Peripheral blood mononuclear cell (primary cell): ENCODE measurements around the genes SHFL, ILF3 and DNM2.

DNA sequence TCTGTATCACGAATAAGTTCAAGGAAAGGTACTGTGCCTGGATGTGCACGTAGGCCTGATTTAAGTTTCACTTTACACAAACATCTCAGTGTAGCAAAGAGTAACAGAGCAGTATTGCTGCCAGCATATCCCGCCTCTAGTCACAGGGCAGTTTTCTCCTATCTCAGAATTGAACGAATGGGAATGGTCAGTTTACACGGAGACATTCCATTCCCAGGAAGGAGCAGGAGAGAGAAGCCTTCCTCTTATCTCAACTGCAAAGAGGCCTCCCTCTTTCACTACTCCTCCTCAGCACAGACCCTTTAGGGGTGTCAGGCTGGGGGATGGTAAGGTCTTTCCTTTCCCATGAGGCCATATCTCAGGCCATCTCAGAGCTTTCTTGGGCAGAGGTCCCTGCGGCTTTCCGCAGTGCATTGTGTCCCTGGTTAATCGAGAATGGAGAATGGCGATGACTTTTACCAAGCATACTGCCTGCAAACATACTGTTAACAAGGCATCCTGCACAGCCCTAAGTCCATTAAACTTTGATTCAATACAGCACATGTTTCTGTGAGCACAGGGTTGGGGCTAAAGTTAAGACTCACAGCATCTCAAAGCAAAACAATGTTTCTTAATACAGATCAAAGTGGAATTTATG is 21.2 kb upstream of the ZNF846 start:
- PRO-cap, 8 experiments, result no peak in any of the 8 experiments

DNA sequence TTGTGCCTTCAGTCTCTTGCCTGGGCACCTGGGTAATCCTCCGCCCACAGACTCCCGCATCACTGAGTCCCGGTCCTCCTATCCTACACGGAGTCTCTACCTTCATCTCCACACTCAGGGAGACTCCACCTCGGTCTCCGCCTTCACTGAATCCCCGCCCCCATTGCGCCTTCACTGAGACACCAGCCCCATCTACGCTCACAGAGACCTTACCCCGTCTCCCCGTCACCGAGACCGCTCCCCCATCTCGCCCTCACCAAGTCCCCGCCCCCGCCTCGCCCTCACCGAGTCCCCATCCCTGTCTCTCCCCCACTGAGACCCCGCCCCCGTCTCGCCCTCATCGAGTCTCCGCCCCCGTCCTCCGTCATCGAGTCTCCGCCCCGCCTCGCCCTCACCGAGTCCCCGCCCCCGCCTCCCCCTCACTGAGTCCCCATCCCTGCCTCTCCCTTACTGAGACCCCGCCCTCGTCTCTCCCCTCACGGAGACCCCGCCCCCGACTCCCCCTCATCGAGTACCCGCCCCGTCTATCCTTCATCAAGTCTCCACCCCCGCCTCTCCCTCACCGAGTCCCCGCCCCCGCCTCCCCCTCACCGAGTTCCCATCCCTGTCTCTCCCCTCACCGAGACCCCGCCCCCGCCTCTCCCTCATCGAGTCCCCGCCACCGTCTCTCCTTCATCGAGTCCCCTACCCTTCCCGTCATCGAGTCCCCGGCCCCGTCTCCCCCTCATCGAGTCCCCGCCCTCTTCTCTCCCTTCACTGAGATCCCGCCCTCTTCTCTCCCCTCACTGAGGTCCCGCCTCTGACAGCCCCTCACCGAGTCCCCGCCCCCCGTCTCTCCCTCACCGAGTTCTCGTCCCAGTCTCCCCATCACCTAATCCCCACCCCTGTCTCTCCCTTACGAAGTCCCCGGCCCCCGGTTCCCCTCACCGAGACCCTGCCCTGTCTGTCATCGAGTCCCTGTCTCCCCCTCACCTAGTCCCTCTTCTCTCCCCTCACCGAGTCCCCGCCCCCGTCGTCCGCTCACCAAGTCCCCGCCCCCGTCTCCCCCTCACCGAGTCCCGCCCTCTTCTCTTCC is 23.3 kb upstream of the ZNF846 start:
- PRO-cap, 8 experiments, result peak in 8 of 8 experiments; most common plus-strand start position 425 of the sequence (in 1); most common minus-strand start position 194 of the sequence (in 8)

- PRO-cap, 8 experiments, result no peak in any of the 8 experiments
Measured at GRCh38 chr19:9816452-9817022, 2.3 kb downstream of the FBXL12 start.

- PRO-cap, 8 experiments, result peak in 8 of 8 experiments; most common plus-strand start chr19:10086330 (in 3); most common minus-strand start chr19:10086186 (in 8)
Measured at GRCh38 chr19:10085901-10086532, at the start of gene SHFL. SHFL (plus strand) TSS chr19:10086317.

- PRO-cap, 8 experiments, result no peak in any of the 8 experiments
Measured at GRCh38 chr19:10114959-10115645, 3.6 kb downstream of the P2RY11 start.

GRCh38 chr19:10115646-10116219 is 4.0 kb downstream of the EIF3G start:
- PRO-cap, 8 experiments, result peak in 2 of 8 experiments; most common plus-strand start chr19:10115945 (in 1); most common minus-strand start chr19:10116064 (in 1)

GRCh38 chr19:10116220-10116433 is 3.6 kb downstream of the EIF3G start:
- PRO-cap, 8 experiments, result peak in 2 of 8 experiments; most common plus-strand start chr19:10116311 (in 2)

DNA sequence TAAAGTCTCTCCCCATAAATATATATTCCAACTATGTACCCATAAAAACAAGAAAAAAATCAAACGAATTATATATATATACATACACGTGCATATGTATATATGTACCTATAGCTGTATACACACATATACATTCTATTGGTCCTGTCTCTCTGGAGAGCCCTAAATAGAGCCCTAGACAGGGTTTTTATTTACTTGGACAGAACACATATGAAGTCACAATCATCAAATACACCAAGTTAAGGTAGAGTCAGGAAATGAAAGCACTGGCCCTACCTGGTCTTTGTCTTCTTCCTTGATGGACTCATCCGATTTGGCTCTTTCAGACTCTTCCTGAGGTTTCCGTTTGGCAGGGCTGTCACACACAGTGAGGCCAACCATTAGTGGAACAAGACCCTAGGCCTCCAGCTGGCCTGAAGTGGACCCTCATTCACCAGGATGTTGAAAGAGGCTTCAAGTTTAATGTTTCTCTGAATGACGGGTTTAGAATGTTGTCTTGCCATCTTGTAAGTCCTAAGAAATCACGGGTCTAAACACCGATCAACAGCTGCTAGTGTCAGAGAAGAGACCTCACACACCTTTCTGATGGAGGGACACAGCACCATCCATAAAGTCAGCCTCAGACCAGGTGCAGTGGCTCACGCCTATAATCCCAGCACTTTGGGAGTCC is 19.4 kb downstream of the DNMT1 start:
- PRO-cap, 8 experiments, result no peak in any of the 8 experiments

DNA sequence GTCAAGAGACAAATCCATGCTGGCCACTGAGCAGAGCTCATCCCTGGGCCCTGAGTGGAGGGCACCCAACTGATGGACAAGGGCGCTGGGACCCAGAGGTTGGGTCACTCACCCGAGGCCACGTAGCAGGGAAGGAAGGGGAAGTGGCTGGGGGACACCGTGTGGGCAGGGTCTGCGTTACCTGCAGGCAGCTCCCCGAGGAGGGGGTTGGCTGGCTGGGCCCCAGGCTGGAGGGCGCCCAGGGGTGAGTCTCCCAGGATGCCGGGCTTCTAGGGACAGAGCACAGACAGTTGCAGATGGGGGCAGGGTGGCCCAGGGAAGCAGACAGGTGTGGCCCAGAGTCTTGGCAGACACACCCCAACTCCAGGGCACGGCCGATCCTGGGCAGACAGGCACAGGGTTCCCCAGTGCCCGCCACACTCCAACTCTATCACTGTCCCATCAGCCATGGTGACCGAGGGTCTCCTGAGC is 5.6 kb upstream of the FDX2 start:
- PRO-cap, 8 experiments, result peak in 2 of 8 experiments; most common minus-strand start position 426 of the sequence (in 2)

DNA sequence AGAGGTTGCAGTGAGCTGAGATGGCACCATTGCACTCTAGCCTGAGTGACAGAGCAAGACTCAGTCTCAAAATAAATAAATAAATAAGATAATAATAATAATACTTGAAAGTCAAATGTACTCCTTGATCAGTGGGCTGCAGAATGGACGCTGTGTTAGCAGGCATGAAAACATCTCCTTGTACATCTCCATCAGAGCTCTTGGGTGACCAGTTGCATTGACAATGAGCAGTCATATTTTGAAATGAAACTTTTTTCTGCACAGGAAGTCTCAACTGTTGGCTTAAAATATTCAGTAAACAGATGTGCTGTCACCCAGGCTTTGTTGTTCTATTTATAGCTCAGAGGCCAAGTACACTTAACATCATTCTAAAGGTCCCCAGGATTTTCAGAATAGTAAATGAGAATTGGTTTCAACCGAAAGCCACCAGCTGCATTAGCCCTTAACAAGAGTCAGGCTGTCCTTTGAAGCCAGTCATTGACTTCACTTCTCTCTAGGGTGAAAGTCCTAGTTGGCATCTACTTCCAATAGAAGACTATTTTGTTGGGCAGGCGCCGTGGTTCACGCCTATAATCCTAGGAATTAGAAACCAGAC is 8.1 kb upstream of the PDE4A start:
- PRO-cap, 8 experiments, result no peak in any of the 8 experiments

- PRO-cap, 8 experiments, result no peak in any of the 8 experiments
Measured at GRCh38 chr19:10418875-10419200, 1.5 kb upstream of the PDE4A start.

- PRO-cap, 8 experiments, result no peak in any of the 8 experiments
Measured at GRCh38 chr19:10450418-10451406, 30.4 kb downstream of the PDE4A start.

DNA sequence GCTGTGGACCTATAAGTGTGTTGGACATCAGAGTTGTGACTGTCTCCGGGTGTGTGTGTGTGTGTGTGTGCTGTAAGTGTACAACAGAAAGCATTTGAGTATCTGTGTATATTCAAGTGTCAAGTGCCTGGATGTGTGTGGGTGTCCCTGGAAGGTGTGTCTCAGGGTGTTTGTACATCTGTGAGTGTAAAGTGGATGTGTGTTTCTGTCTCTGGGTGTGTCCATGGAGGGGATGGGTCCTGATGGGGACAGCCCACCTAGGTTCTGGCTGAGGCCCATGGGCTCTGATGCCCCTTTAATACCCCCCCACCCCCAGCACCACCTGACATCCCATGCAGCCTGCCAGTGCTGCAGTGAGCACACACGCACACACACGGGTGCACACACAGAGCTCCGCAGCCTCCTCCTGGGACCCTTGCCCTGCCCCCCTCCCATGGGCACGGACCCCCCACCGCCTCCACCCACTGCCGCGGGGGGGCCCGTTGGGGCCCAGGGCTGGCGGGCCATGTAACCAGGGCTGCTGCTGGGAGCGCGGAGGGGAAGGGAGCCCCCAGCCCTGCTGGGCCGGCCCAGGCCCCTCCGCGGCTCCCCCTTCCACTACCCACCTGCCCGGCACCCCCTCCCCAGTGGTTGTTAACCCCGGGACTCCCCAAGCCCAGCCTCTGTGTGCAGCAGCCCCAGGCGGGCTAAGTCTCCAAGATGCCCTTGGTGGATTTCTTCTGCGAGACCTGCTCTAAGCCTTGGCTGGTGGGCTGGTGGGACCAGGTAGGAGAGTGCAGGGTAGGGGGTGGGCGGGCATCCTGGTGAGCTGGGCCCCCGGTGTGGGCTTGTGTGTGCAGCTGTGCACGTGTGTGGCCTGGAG is 32.5 kb downstream of the PDE4A start:
- PRO-cap, 8 experiments, result no peak in any of the 8 experiments

GRCh38 chr19:10553727-10554884 is 10.4 kb downstream of the ATG4D start:
- PRO-cap, 8 experiments, result peak in 5 of 8 experiments; most common plus-strand start chr19:10554120 (in 1); most common minus-strand start chr19:10554079 (in 4)

DNA sequence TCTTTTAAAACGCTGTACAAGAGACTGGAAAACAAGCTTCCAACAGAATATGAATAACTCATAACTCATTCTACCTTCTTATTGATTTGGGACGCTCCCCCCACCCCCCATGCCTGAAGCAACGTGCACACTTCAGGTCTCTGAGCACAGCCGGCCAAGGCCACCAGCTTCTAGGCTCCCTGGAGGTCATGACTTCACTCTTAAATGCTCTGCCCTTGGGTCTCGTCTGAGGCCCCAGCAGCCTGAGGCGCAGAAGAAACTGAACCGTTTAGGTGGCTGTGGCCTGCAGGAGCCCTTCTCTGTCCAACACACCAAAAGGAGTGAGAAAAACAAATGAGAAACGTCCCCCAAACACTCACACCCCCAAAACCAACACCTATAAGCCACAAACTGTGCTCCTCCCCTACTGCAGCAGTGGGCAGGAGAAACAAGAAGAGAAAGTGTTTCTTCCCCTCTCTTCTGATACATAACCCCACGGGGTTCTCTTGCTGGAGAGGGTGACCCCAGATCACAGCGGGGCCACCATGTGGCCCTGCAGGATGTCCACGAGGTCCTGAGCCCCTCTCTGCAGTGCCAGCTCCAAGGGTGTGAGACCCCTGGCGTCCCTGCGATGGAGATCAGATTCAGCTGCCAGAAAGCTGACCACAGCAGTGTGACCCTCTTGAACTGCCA is 876 bp upstream of the KRI1 start:
- PRO-cap, 8 experiments, result peak in 8 of 8 experiments; most common plus-strand start position 467 of the sequence (in 7); most common minus-strand start position 322 of the sequence (in 7)

GRCh38 chr19:10654210-10654517 is at the start of gene ILF3:
ILF3 (plus strand) TSS chr19:10654346.
- PRO-cap, 8 experiments, result peak in 8 of 8 experiments; most common plus-strand start chr19:10654370 (in 7); most common minus-strand start chr19:10654309 (in 2)

GRCh38 chr19:10717828-10718905 is at the start of gene DNM2:
DNM2 (plus strand) TSS chr19:10718079.
- PRO-cap, 8 experiments, result peak in 8 of 8 experiments; most common plus-strand start chr19:10718079 (in 8); most common minus-strand start chr19:10718468 (in 6)

DNA sequence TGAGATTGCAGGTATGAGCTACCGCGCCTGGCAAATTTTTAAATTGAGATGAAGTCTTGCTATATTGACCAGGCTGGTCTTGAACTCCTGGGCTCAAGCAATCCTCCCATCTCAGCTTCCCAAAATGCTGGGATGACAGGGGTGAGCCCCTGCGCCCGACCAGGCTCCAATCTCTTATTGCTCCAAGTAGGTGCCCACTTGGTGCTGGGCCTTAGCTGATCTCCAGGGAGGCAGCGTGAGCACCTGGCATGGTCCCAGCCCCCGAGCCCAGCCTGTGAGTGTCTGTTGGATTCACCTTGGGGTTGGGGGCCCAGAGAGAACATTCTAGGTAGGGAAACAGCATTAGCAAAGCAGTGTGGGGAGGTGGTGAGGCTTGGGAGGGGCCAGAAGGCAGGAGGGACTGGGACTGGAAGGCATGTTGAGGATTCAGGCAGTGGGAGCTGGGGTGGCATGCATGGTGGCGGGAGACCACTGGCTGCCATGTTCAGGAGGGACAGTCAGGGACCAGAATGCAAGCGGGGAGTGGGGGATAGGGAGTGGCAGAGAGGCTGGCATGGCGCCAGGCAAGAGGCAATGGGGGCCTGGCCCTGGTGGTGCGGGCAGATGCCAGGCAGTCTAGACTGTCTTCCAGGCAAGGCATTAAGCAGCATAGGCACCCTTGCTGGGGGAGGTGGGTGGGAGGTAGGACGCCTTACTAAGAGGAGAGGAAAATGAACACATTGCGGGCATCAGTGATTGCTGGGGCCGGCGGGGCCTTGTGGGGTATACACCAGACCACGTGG is 45.7 kb downstream of the DNM2 start:
- PRO-cap, 8 experiments, result peak in 1 of 8 experiments; most common plus-strand start position 356 of the sequence (in 1)

GRCh38 chr19:10782961-10783277 is 53.1 kb downstream of the TMED1 start:
- PRO-cap, 8 experiments, result no peak in any of the 8 experiments

GRCh38 chr19:10802255-10802793 is 33.7 kb downstream of the TMED1 start:
- PRO-cap, 8 experiments, result no peak in any of the 8 experiments